Skeletal muscle satellite cell (primary cell): ENCODE data around the gene STPG2.

GRCh38 chr4:89898287-89898971 is 3.8 kb downstream of the MMRN1 start:
- CAGE, long polyA plus RNA, result no peak

GRCh38 chr4:92304736-92305113 is 959 bp downstream of the GRID2 start:
- CAGE, long polyA plus RNA, result no peak

DNA sequence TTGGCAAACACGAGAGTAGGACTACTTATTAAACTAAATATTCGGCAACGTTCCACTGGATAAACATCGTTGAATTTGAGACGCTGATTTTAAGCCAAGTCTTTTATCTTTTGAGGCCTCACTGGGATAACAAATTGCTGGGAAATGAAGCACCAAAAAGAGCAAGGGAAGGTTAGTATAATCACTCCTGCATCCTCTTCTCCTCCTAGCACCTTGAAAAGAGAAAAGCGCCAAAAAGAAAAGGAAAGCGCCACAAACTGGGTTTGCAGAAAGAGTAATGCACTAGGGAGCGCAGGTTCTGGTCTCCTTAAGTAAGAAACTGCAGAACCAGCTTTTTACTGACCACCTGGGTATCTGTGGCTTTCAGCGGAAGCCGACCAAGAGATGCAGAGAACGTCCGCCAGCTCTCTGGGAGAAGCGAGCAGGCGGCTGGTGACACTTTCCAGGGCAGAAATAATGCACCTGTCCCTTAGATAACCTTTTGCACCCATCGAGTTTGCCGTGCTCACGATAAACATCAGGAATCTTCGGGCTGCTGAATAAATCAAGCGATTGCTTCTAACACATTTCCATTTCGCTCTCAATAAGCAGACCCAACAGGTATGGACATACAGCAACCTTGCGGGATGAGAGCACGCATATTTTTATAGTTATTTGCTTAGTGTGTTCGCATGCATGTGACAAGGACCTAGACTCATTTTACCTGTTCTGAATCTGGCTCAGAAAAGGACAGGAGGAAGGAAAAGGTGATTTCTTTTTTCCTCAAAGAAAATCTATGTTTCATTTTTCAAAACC is 3.5 kb downstream of the ATOH1 start:
- CAGE, long polyA plus RNA, result no peak

DNA sequence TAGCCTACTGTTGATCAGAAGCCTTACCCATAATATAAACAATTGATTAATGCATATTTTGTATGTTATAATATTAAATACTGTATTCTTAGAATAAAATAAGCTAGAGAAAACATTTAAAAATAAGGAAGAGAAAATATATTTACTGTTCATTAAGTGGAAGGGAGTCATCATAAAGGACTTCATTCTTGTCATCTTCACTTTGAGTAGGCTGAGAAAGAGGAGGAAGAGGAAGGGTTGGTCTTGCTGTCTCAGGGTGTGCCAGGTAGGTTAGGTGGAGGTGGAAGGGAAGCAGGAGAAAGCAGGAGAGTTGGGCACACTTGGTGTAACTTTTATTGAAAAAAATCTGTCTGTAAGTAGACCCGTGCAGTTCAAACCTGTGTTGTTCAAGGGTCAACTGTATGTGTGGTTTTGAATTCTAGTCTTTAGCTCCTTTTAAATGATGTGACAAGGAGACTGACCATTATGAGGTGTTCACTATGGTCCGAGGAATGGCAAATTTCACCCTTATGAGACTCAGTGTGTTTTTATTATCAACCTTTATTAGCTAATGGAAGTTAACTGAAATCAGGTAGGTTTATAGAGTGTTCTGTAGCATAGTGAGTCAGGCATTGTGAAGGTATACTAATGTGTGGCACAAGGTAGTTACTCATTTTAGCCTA is 11.7 kb downstream of the PDLIM5 start:
- CAGE, long polyA plus RNA, result no peak

DNA sequence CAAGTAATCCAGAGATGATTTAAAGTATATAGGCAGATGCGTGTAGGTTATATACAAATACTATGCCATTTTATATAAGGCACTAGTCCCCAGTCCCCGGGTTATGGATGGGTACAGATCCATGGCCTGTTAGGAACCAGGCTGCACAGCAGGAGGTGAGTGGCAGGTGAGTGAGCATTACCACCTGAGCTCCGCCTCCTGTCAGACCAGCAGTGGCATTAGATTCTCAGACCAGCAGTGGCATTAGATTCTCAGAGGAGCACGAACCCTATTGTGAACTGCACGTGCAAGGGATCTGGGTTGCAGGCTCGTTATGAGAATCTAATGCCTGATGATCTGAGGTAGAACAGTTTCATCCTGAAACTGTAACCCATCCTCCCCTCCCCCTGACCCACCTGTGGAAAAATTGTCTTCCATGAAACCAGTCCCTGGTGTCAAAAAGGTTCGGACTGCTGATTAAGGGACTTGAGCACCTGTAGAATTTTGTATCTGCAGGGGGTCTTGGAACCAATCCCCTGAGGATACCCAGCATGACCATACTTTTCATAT is 47.9 kb downstream of the PDLIM5 start:
- CAGE, long polyA plus RNA, result no peak

DNA sequence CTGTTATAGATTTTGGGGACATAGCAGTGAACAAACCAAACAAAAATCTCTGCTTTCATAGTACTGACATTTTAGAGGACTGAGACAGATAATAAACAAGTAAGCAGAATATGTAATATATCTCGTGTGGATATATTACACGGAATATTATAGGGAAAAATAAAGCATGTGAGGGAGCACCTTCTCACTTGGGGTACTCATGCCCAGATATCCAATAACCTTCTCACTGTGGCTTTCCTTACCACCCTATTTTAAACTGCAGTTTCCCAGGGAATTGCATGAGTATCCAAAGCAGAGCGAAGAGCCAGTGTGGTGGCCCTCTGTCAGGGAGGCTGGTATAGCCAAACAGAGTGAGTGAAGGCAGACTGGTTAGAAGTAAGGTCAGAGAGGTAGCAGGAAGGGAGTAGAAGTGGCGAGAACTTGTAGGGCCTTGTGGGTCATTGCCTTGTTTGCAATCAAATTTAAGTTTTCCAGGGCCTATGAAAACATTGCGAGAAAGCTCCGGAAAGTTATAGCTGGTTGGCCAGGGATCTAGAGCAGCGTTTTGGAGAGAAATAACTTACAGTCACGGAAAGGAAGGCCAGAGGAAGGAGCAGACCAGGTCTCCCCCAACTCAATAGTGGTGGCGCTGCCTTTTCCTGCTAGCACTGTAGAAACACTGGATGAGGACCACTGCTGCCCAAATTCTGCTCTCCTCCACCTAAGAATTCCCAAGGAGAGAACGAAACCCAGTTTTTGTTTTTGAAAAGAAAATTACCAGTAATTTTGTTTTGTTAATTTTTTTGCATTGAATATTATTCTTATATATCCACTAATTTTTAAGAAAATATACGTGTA is 77.1 kb downstream of the PDLIM5 start:
- CAGE, long polyA plus RNA, result no peak

- CAGE, long polyA plus RNA, result no peak
These were observed 121.0 kb downstream of the PDLIM5 start for GRCh38 chr4:94572737-94573193.

DNA sequence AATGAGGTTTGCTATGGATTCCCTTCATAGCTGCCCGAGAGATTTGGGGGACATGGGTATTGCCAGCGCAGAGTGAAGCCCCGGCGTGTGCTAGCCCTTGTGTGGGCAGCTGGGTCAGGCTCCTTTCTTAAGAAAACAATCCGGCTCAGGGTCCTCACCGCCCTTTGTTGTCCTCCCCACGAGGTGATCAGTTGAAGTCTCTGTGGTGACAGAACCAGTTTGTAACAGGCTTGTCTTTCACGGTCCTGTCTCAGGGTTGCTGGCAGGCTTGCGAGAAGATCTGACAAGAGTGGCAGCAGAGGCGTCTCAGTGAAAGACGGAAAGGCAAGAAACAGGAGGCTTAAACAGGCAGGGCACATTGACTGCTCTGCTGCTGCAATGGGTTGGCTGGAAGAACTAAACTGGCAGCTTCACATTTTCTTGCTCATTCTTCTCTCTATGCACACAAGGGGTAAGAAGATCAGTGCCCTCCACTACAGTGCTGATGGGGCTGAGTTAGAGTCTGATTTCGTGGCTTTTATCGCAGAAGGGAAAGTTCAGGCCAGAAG is 293.6 kb downstream of the BMPR1B start:
- CAGE, long polyA plus RNA, result no peak

GRCh38 chr4:95091159-95091783 is 333.5 kb downstream of the BMPR1B start:
- CAGE, long polyA plus RNA, result no peak

DNA sequence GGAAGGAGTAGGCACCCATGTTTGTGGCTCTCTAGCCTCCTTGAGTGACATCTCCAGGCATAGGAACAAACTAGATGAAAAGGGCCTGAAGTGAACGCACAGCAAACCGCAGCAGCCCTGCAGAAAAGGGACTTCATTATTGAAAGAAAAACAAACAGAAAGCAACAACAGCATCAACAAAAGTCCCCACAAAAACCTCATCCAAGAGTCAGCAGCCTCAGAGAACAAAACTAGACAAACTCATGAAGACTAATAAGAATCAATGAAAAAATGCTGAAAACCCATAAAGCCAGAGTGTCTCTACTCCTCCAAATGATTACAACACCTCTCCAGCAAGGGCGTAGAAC is 805.7 kb downstream of the STPG2 start:
- CAGE, long polyA plus RNA, result no peak

DNA sequence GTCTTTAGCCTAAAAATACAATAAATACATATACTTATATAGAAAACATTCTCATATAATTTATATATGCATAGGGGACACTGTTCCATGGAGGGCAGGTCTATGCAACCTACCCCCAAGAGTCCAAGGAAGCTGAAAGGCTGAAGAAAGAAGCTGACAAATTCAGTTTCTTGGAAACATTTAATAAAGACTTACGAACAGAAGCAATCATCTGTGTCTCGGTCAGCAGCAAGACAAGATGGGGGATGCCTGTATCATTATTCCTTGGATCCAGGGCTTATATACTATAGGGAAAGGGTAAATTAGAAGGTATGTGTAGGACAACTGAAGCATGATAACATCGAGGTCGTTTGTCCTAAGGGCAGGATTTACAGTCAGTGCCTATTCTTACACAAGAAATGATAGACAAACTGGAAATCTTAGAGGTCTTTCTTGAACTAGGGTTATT is 553.1 kb downstream of the STPG2 start:
- CAGE, long polyA plus RNA, result no peak

- CAGE, long polyA plus RNA, result no peak
These were observed 276.5 kb downstream of the STPG2 start for GRCh38 chr4:97866765-97867206.

- CAGE, long polyA plus RNA, result no peak
These were observed at the start of gene STPG2 for GRCh38 chr4:98142754-98143890. STPG2 (minus strand) TSS chr4:98143476.

GRCh38 chr4:98288559-98288942 is 27.4 kb downstream of the RAP1GDS1 start:
- CAGE, long polyA plus RNA, result no peak

DNA sequence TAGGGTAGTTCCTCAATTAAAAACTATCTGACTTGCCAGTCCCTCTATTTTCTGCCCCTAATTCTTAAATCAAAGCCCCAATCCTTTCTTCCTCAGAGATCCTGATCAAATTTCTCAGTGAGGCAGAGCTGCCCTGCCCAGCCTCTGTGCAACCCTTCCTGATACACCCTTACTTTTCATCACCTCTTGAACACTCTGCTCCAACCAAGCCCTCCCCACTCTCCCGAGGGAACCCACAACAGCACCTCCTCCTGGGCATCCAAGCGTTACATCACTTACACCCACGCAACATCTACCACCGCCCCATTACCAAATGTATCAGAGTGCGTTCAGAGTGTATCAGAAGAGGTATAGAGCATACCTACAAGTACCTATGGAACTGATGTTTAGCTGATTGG is 186.4 kb downstream of the RAP1GDS1 start:
- CAGE, long polyA plus RNA, result no peak

DNA sequence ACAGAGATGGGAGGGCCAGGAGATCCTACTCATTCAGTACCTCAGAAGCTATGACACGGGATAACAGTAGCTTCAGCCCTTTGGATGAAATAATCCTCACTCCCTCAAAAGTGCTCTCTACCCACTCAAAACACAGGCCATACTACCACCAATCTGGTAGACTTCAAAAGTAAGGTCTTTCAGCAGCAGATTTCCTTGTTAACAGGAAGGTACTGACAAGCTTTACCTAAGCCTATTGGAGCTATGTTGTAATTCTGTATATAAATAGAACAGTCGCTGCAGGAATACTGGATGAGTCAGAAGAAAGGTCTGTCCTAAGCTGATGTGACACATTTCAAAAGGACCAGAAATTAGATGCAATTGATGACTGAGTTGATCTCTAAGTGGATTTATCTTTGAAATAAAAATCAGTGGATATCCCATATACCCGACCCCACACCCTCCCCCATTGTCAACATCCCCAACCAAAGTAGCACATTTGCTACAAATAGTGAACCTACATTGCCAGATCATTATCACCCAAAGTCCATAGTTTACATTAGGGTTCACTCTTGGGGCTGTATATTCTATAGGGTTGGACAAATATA is 1.7 kb upstream of the TSPAN5 start:
- CAGE, long polyA plus RNA, result no peak

- CAGE, long polyA plus RNA, result no peak
These were observed 3.7 kb upstream of the EIF4E start for GRCh38 chr4:98932474-98933100.

GRCh38 chr4:99062164-99062706 is 26.4 kb downstream of the ADH5 start:
- CAGE, long polyA plus RNA, result no peak

DNA sequence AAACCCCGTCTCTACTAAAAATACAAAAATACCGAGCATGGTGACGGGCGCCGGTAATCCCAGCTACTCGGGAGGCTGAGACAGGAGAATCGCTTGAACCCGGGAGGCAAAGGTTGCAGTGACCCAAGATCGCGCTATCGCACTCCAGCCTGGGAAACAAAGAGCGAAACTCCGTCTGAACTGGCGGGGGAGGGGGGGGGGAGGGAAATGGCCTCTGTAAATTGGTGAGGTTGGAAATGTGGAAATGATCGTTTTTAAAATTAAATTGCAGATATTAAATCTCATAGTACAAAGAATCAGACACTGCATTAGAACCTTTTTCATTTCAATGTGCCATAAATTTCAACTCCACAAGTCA is 1.4 kb downstream of the ADH5 start:
- CAGE, long polyA plus RNA, result no peak

DNA sequence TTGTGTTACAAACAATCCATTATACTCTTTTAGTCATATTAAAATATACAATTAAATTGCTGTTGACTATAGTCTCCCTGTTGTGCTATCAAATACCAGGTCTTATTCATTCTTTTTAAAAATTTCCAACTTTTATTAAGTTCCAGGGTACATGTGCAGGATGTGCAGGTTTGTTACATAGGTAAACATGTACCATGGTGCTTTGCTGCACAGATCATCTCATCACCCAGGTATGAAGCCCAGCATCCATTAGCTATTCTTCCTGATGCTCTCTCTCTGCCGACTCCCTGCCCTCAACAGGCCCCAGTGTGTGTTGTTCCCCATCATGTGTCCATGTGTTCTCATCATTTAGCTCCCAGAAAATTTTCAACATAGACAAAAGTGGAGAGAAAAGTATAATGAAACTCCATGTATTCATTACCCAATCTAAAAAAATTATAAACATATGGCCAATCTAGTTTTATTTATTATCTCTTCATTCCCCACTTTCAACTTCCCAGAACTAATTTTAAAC is 20.4 kb downstream of the ADH4 start:
- CAGE, long polyA plus RNA, result no peak